Gastroesophageal sphincter (tissue), 4 donors: ENCODE data around the genes CNOT9 and NHEJ1.

DNA sequence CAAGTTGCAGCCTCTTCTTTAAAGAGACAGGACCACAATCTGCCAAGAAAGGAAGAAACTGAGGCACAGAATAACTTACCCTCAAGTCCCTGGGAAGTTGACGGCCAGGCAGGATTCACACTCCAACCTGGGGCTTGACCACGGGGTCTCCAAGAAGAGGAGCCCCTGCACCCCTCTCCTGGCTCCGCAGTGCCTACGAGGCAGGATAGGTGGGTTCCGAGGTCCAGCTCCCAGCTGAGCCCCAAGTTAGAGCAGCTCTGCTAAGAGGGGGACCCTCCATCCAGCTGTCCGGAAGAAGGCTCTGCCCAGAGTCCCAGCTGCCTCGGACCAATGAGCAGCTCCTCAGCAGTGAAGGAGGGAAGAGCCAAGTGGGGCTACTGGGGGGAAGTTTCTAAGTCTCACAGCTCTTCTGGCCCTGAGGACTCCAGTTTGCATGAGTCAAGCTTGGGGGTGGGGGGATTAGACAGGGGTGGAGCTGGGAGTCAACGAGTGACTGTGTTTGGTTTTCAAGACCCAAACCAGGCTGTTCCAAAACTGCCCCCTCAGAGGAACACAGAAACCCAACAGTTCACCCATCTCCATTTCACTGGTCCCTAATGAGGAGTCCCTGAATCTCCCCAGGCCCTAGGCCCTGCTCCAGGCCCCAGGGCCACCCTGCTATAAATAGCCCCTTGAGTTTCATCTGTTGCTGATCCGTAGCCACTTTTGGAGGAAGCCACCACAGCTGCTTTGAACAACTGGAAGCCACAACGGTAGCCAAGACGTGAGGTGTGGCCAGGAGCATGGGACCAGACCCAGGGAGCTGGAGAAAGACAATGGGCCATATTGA is 101.0 kb downstream of the TNS1 start:
- PRO-cap = bidirectional peak, plus-strand start at position 401 of the sequence, minus-strand start at position 332 of the sequence
- RAMPAGE, long total RNA, 4 experiments = no peak in any of the 4 experiments

DNA sequence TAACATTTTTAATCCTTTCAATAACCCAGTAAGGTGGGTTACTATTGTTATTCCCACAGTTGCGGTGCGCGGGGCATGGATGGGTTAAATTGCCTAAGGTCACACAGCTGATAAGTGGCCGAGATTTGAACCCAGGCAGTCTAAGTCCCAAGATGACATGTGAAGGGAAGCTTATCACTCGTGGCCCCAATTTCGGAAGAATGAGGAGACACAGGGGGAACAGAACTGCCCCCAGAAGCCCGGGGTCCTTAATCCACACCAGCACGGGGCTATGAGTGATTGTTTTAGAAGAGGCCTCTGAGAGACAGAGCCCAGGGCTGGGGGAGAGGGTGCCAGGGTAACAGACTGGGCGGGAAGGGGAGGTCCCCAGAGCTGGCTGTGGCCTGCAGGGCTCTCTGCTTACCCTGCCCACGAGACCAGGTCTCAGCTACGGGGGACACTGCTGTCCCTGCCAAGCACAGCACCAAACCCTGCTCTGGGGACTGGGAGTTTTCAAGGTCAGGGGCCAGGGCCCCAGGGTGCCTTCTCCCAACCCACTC is 80.9 kb downstream of the TNS1 start:
- PRO-cap = no peak
- RAMPAGE, long total RNA, 4 experiments = no peak in any of the 4 experiments

DNA sequence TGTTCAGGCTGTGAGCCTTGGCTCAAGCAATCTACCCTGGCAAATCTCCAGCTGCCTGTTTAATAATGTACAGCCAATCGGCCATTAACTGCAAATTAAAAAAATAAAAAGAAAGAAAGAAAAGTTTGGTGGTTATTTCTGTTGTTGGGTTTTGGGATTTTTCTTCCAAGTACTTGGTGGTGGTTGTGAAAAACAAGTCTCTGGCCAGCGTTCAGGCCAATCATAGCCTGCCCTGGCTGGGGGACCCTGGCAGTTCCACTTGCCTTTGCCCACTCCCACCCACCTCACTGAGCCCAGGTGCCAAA is 49.5 kb downstream of the TNS1 start:
- PRO-cap = bidirectional peak, plus-strand start at position 147 of the sequence, minus-strand start outside the sequence
- RAMPAGE, long total RNA, 4 experiments = no peak in any of the 4 experiments

GRCh38 chr2:217975120-217975546 is 27.7 kb downstream of the TNS1 start:
- PRO-cap = no peak
- RAMPAGE, long total RNA, 4 experiments = no peak in any of the 4 experiments

GRCh38 chr2:217992995-217993639 is 9.7 kb downstream of the TNS1 start:
- PRO-cap = no peak
- RAMPAGE, long total RNA, 4 experiments = no peak in any of the 4 experiments

GRCh38 chr2:218033847-218034353 is 31.1 kb upstream of the TNS1 start:
- PRO-cap = no peak
- RAMPAGE, long total RNA, 4 experiments = no peak in any of the 4 experiments

GRCh38 chr2:218063393-218063965 is 5.6 kb upstream of the RUFY4 start:
- PRO-cap = no peak
- RAMPAGE, long total RNA, 4 experiments = no peak in any of the 4 experiments

DNA sequence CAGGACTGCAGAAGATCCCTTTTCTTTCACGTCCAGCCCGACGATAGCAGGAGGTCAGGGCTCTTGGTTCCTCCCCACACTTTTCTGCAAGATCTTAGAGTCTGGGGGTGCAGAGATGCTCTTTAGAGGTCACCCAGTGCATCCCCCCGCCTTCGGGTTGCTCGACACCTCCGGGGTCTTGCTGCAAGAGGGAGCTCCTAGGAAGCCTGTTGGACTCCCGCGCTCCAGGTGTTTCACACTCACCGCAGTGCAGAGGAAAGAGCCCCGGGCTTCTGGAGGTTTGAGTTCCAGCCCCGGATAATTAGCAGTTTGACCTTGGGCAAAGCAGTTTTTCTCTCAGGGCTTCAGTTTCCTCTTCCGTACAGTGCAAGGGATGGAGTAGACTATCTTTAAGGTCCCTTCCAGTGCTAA is 314 bp downstream of the PNKD start:
- PRO-cap = no peak
- RAMPAGE, long total RNA, 4 experiments = no peak in any of the 4 experiments

- PRO-cap = bidirectional peak, plus-strand start at chr2:218333462, minus-strand start at chr2:218333338
- RAMPAGE, long total RNA, 4 experiments = no peak in any of the 4 experiments
These were observed 23.5 kb upstream of the CATIP start for GRCh38 chr2:218332888-218333811.

DNA sequence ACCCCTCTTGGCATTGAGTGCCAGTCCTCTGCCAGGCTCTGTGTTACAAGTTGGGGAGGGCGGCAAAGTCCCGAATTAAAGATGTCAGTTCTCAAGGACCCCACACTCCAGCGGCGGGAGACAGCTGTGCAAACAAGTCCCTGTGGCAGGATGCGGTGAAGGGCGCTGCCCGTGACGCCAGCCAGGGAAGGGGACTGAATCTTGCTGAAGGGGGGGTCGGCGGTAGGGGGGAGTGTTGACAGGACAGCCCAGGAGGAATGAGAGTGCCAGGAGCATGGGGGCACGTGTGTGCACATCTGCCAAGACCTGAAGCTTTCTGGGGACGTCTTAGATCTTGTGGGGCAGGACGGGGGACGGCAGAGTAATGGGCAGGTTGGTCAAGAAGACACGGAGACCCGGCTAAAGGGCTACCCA is 2.9 kb upstream of the CTDSP1 start:
- PRO-cap = bidirectional peak, plus-strand start at position 330 of the sequence, minus-strand start at position 130 of the sequence
- RAMPAGE, long total RNA, 4 experiments = no peak in any of the 4 experiments

- PRO-cap = no peak
- RAMPAGE, long total RNA, 4 experiments = no peak in any of the 4 experiments
These were observed 354 bp downstream of the VIL1 start for GRCh38 chr2:218419291-218419663.

DNA sequence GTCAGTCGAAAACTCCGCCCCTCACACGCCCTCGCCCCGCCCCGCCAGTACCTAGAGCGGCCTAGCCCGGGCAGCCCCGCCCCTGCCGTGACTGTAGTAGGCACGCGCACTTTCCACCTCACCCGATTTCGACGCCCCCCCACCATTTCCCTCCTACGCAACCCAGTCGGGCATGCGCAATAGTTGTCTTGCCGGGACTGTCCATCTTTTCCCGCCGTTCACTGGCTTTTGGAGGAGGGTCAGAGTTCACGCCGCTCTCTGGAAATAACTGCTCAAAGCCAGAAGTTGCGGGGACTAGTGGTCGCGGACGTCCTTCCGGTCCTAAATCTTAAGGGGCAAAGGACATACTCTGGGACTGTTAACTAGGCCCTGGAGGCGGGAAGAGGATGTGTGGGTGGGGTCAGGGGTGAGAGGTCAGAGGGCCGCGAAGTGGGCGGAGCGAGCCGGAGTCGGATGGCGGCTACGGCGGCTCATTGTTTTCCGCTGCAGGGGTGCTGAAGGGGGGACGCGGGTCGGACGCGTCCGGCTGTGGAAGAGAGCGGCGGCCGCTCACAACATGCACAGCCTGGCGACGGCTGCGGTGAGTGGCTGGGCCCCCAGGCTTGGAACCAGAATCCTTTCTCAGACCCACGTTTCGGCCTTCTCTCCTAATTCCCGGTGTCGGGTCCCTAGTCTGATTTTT is at the start of gene CNOT9:
Gene CNOT9, plus strand, starts transcription at position 441 of the 682 bp plus-strand sequence.
- PRO-cap = bidirectional peak, plus-strand start at position 275 of the sequence, minus-strand start outside the sequence; unidirectional peak, plus-strand start at position 417 of the sequence; unidirectional peak, plus-strand start at position 488 of the sequence
- RAMPAGE, long total RNA, 4 experiments = start-site peak on the plus strand in 4 of 4 experiments, centred at positions 436 to 481 of the sequence, 490 to 1,410 reads per replicate

GRCh38 chr2:218745587-218746515 is 35.2 kb downstream of the TTLL4 start:
- PRO-cap = bidirectional peak, plus-strand start at chr2:218746151, minus-strand start at chr2:218746114
- RAMPAGE, long total RNA, 4 experiments = start-site peak on the plus strand in 1 of 4 experiments, at chr2:218746104-218746214 at its widest, 12 reads per replicate

DNA sequence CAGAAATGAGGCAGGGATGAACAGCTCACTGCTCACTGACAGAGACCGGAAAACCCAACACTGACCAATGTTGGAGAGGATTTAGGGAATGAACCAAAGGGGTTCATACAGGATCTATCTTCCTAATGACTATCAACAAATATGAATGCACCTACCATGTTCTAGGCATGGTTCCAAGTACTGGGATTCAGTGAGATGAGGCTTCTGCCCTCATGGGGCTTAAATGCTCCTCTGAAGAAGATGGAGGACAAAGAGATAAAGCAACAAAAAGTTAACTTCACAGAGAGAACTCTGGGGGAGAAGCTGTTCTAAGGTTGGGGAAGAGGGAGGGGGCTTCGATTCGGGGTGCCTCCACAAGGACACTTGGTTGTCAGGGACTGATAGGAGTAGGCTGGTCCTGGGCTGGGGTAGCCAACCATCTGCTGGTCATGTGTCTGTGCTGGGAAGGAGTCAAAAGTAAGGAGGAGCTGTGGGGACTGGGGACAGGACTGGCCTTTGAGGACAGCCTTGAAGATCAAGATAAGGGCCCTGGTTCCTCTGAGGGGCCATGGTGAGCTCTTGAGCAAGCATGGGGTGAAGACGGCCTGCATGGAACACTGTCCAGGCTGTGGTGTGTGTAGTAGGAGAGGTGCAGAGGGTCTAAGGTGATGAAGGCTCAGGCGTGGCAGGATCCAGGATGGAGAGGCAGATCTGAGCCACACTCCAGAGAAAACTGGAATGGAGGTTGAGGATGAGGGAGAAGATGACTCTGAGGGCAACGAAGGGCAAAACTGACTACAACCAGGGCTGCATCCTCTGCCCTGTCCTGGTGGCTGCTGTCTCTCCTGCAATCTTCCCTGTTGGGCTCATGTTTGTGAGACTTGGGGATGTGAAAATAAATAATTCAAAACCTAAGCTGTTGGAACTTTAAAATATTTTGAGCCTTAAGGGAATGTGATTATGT is 1.7 kb downstream of the CYP27A1 start:
- PRO-cap = no peak
- RAMPAGE, long total RNA, 4 experiments = no peak in any of the 4 experiments

GRCh38 chr2:218834635-218835202 is 24.9 kb upstream of the WNT6 start:
- PRO-cap = no peak
- RAMPAGE, long total RNA, 4 experiments = no peak in any of the 4 experiments

DNA sequence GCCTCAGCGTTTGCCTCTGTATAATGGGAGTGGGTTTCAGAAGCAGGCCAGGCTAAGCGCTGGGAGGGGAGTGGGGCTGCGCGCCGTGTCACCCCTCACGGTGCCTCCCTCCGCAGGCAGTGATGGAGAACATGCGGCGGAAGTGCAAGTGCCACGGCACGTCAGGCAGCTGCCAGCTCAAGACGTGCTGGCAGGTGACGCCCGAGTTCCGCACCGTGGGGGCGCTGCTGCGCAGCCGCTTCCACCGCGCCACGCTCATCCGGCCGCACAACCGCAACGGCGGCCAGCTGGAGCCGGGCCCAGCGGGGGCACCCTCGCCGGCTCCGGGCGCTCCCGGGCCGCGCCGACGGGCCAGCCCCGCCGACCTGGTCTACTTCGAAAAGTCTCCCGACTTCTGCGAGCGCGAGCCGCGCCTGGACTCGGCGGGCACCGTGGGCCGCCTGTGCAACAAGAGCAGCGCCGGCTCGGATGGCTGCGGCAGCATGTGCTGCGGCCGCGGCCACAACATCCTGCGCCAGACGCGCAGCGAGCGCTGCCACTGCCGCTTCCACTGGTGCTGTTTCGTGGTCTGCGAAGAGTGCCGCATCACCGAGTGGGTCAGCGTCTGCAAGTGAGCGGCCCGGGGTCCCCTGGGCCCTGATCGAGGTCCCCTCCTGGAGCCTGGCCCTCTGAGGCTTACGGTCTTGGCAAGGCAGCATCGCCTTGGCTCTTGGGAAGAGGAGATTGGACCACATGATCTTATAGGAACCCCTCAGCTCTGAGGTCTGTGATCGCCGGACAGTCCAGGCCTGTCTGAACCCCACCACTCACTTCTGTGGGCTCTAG is 12.2 kb downstream of the WNT10A start:
- PRO-cap = no peak
- RAMPAGE, long total RNA, 4 experiments = no peak in any of the 4 experiments

GRCh38 chr2:218979741-218980320 is 5.2 kb downstream of the FEV start:
- PRO-cap = no peak
- RAMPAGE, long total RNA, 4 experiments = no peak in any of the 4 experiments

DNA sequence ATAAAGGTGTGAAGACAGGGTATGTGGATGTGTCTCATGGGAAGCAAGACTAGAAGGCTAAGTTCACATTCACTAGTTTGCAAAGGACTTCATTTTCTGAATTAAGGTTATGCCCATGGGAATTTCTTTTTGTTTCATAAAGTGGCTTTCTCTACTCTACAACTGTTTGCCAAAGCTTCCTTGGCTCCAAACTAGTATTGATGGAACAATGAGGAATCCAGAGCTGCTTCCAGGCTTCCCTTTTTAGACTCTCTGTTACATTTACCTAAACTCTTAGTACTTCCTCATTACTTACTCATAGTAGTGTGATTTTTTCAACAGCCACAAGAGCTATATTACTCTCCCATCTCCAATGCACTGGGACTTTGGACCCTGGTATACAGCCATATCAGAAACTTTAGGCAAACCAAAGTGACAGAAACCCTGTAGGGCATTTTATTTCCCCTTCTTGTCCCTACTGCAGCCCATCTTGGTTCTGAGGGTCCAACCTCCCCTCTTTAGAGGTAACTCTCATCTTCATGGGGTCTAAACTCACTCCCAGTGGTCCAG is 21.2 kb upstream of the IHH start:
- PRO-cap = no peak
- RAMPAGE, long total RNA, 4 experiments = no peak in any of the 4 experiments

- PRO-cap = no peak
- RAMPAGE, long total RNA, 4 experiments = no peak in any of the 4 experiments
These were observed 33.6 kb downstream of the NHEJ1 start for GRCh38 chr2:219127026-219127458.

DNA sequence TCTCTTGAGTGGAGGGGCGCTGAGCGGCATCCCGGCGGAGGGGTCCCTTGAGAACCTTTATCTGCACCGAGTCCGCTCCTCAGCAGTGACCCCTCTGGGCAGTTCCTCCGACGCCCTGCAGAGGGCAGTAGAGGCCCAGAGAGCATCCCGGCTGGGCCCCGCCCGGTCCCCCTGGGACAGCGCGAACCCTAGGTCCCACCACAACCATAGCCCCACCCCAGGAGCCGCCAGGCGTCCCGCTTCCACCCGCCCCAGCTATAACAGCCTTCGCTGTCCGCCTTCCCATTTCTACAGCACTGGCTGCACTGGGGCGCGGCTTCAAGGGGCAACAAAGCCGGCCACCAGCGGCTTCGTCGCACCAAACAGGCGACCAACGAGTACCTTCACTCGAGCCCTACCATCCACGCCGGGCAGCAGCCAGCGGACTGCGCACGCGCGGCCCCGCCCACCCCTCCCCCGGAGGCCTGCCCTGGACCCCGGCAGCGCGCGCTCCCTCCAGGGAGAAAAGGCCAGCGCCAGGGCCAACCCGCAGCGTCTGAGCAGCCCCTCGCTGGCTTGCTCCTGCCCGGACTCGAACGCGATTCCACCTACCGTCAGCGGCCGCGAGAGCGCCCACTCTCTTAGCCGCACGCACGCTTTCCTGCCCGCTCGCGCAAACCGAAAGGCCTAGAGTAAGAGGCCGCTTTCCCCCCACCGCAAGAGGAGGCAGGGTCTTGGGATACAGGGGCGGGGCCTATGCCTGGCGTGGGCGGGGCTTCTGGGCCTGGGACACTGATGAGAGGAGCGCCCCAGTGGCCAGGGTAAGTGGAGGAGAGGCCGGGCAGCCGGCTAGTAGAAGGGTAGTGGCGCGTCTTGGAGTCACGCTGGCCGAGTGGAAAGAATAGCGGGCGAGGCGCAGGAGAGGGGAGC is at the start of gene NHEJ1:
Gene NHEJ1, minus strand, starts transcription at position 687 of the 909 bp plus-strand sequence.
- PRO-cap = bidirectional peak, plus-strand start at position 459 of the sequence, minus-strand start at position 427 of the sequence; bidirectional peak, plus-strand start at position 803 of the sequence, minus-strand start at position 659 of the sequence
- RAMPAGE, long total RNA, 4 experiments = start-site peak on the minus strand in 4 of 4 experiments, centred at positions 671 to 682 of the sequence, 29 to 115 reads per replicate